Metastatic Liver Carcinoma in the Lung (tissue), 2 donors: ENCODE measurements around a stretch of chr2.

GRCh38 chr2:190627684-190628688, 20.9 kb upstream of the NAB1 start:
- PRO-cap, 2 experiments: no peak in any of the 2 experiments

- PRO-cap, 2 experiments: no peak in any of the 2 experiments
Observed at GRCh38 chr2:190650064-190650524, 1.2 kb downstream of the NAB1 start.

- PRO-cap, 2 experiments: peak in 1 of 2 experiments; most common plus-strand start chr2:190847054 (in 1)
Observed at GRCh38 chr2:190846827-190847225, 33.8 kb upstream of the GLS start.

GRCh38 chr2:190893469-190893926, 12.9 kb downstream of the GLS start:
- PRO-cap, 2 experiments: no peak in any of the 2 experiments

- PRO-cap, 2 experiments: no peak in any of the 2 experiments
Observed at GRCh38 chr2:190895195-190896151, 14.9 kb downstream of the GLS start.

GRCh38 chr2:190896152-190896814, 15.7 kb downstream of the GLS start:
- PRO-cap, 2 experiments: no peak in any of the 2 experiments

- PRO-cap, 2 experiments: no peak in any of the 2 experiments
Observed at GRCh38 chr2:190942926-190943564, 62.4 kb downstream of the GLS start.

- PRO-cap, 2 experiments: peak in 2 of 2 experiments; most common plus-strand start chr2:191021139 (in 1); most common minus-strand start chr2:191021015 (in 1)
Observed at GRCh38 chr2:191020737-191021557, 7.0 kb upstream of the STAT1 start.

- PRO-cap, 2 experiments: no peak in any of the 2 experiments
Observed at GRCh38 chr2:191361775-191362761, 116.9 kb downstream of the MYO1B start.

DNA sequence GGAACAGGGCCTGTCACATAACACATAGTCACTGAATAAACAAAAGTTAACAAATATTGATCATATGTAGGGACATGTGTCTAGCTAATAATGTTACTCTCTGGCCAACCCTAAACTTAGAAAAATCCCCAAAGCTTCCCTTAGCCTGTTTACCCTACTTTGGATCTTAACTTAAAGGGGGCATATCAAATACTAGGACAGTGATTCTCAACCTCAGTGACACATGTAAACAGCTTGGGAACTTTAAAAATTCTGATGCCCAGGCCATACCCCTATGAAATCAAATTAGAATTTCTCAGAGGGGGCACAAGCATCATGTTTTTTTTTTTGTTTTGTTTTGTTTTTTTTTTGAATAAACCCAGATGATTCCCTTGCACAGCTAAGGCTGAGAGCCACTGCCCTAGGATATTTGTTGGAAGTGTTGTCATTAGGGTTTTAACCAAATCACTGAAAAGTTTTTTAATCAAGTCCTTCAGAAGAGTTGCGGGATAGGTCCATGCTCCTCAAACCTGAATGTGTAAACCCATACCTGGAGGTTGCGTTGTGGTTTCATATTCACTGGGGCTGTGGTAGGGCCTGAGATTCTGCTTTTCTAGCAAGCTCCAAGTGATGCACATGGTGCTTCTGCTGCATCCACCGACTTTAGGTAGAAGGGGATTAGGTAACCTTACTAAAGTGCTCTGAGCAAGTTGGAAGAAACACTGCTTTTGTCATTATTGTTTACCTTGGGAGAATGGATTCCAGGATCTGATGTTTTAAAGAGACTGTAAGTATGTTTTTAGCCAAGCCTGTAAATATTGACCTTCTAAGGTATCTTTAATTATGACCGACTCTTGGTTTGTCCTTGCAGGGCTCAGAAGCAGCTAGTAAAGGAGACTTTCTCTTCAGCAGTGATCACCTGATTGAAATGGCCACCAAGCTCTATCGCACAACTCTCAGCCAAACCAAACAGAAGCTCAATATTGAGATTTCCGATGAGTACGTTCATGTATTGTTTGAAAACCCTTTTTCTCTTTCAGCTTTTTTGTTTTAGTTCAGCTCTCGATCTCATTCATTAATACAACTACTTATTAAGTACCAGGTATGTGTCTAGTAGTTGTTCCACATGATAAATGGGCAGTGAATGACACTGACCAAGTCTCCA, 170.4 kb downstream of the MYO1B start:
- PRO-cap, 2 experiments: no peak in any of the 2 experiments

- PRO-cap, 2 experiments: peak in 1 of 2 experiments; most common plus-strand start chr2:191436959 (in 1)
Observed at GRCh38 chr2:191436812-191437081, 191.5 kb downstream of the MYO1B start.

DNA sequence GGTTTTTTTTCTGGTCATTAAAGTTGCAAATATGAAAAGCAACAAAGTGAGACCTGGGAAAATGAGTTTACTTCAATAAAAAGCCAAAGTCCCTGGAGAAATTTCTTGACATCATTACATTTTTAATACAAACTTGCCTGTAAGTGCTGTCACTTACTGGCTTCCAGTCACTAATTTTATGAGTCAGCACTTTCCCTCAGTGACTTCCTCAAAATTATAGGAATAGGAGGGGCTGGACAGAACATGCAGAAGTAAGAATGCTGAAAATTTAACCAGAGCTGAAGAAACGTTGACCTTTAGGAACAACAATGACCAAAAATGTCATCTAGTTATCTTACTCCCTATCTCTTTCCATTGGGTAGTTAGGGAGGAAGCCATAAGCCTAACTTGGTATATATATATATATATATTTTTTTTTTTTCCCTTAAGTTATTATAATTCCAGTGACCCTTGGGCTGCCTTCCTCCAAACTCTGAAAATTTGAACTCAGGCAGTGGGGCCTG, 106.5 kb upstream of the NABP1 start:
- PRO-cap, 2 experiments: no peak in any of the 2 experiments

- PRO-cap, 2 experiments: no peak in any of the 2 experiments
Observed at GRCh38 chr2:191593964-191594445, 83.9 kb upstream of the NABP1 start.

DNA sequence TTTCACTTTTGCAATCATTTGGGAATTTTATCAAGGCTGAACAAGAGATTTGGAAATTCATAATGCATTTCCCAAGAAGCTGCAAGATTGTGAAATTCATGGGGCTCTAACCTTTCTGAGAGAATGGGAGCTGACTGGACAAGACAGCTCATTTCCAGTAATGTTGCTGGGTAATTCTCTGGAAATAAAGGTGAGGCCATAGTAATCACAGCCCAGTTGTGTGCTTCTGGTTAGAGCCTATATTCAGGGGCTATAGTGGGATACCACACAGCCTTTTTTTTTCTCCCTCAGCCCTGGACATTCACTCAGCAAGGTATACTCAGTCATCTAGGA, 21.5 kb upstream of the NABP1 start:
- PRO-cap, 2 experiments: peak in 1 of 2 experiments; most common plus-strand start position 242 of the sequence (in 1)

DNA sequence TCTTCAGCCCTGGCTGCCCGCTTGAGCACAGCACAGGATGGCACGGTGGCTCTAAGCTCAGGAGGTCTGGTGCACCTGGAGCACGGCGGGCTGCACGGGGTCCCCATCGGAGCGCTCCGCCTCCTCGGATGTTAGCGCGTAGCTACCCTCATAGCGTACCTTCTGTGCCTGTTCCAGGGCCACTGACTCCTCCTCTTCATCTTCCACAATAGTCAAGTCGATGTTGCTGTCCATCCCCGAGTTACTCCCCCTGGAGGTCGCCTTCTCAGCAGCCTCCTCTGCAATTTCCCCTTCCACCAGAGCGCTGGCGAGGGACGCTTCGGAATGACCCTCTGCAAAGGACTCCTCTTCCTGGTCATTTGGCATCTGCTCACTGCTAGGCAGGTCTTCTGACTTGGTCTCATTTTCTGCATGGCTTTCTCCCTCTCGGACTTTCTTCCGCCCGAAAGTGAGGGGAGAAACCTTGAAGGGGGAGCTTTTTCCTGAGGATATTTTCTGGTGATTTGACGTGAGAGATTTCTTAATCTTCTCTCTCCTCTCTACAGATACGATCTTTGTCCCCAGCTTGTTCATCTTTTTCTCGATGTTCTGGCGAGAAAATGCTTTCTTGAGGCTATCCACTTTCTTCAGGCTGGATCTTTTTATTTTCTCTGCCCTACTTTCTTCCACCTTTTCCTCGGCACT, 10.9 kb downstream of the CAVIN2 start:
- PRO-cap, 2 experiments: no peak in any of the 2 experiments

DNA sequence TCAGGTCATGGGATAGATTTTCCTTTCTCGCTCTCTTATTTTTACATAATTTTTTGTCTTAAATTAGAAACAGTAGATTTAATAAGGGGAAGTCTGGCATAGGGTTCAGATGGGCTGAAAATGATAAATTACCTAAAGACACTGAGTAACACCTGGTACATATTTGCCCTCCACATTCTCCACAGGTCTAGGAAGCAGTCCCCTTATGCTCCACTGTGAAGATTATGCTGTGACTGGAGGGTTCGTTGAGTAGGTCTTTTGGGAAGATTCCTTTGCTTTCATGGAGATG, 3.6 kb downstream of the CAVIN2 start:
- PRO-cap, 2 experiments: no peak in any of the 2 experiments

DNA sequence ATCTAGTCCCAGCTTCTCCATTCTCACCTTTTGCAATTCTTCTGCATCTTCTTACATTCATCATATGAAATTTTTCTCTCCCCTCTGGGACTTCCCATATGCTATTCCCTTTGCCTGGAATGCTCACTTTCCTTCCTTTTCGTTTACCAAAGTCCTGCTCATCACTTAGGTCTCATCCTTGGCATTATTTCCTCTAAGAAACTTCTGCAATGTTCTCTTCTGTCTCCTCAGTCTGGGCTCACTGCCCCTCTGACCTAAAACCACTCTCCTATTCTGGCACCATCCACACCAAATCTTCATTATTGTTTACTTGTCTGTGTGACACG, 118.7 kb upstream of the CAVIN2 start:
- PRO-cap, 2 experiments: no peak in any of the 2 experiments

GRCh38 chr2:195595617-195596335, 61.2 kb upstream of the SLC39A10 start:
- PRO-cap, 2 experiments: no peak in any of the 2 experiments

DNA sequence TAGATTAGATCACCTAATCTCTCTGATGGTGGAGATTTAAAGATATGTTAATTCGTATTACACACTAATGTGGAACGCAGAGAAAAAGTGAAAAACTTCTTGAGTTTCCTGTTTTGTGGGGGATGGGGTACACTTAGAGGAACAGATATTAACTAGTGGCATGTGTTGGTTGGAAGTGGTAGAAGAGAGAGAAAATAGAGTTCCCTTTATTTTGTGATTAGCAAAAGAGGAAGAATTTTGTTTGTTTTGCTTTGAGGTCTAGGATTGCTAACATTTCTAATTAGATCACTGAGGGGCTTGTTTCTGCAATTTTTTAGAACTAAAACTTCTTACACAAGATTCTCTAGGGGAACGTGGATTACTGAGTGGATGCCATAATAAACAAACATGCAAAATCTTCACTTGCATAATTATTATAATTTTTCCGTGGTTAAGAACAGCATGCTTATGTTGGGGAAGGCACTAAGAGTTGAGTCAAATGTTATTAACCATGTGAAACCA, 97.3 kb upstream of the STK17B start:
- PRO-cap, 2 experiments: no peak in any of the 2 experiments

DNA sequence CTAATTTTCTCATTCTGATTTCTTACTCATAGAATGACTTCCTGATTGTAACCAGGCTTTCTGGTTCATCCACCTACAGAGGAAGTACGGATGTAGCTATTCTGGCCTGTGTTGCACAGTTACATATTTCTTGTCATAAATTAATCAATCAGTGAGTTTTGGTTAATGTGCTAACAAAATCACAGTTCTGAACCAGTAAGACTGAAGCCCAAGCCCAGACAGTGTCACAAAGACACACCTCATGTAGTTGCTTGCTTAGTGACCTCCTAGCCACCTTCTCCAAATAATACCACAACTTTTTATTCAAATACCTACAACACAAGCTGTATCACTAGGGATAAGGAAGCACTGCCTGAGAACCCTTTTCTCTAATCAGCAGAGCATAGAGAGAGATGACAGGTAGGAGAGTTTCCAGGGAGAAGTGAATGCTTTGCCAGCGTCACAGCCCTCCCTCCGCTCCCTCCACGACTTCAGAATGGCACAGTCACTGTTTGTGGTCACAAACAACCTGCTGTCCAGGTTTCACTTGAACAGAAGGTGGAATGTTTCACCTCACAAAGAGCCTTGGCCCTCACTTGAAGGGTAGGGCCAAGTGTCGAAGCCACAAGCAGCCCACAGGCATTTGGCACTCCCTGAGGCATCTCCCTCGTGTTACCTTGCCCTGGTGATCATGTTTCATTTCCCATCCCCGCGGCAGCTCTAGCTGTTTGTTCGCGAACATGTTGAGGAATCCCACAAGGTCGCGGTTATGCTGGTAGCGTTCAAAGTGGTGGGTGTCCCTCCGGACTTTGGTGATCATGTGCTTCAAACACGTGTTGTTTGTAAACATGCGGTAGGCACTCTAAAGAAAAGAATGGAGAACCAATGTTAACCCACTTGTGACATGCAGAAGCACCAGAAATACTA, 120.8 kb upstream of the STK17B start:
- PRO-cap, 2 experiments: no peak in any of the 2 experiments